Subcutaneous adipose tissue (tissue), 3 donors: ENCODE results near the gene BMP7.

- PRO-cap: no peak
- RAMPAGE, long total RNA, 3 experiments: no peak in any of the 3 experiments
Observed at GRCh38 chr20:53589468-53590118, 4.0 kb downstream of the ZNF217 start.

DNA sequence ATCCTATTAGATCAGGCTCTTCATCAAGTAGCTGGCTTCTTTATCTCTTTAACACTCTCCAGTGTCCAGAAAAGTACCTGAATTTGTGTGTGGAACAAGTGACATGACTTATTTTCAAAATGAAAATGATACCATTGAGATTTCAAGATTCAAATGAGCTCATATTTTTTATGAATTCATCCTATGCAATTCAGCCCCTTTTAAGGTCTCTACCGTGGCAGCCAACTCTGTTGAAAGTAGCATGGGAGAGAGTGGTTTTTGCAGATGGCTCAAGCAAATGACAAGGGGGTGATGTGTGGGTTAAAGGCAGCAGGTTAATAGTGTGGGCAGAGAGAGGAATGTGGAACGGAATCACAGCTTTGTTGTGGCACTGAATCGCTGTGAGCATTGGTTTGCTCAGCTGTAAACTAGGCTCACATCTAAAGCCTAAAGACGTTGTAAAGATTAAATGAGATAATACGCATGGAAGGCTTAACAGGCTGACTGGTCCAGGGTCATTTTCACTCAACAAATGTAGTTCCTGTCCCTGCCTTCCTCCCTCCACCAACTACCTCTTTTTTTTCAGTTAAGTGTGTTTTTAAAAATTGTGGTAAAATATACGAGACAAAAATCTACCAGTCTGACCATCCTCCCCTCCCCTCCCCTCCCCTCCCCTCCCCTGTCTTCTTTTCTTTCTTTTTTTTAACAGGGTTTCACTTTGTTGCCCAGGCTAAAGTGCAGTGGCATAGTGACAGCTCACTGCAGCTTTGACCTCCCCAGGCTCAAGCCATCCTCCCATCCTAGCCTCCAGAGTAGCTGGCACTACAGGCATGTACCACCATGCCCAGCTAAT, 114.7 kb upstream of the ZNF217 start:
- PRO-cap: no peak
- RAMPAGE, long total RNA, 3 experiments: no peak in any of the 3 experiments

DNA sequence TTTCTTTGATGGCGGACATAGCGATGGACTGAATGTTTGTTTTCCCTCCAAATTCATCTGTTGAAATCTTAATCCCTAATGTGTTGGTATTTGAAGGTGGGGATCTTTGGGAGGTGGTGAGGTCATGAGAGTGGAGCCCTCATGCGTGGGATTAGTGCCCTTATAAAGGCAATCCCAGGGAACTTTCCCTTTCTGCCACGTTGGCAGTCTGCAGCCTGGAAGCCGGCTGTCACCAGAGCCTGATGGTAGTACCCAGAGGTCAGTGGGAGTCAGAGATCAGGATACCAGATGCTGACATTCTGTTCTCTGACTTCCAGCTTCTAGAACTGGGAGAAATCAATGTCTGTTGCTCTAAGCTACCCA, 173.5 kb upstream of the ZNF217 start:
- PRO-cap: no peak
- RAMPAGE, long total RNA, 3 experiments: no peak in any of the 3 experiments

DNA sequence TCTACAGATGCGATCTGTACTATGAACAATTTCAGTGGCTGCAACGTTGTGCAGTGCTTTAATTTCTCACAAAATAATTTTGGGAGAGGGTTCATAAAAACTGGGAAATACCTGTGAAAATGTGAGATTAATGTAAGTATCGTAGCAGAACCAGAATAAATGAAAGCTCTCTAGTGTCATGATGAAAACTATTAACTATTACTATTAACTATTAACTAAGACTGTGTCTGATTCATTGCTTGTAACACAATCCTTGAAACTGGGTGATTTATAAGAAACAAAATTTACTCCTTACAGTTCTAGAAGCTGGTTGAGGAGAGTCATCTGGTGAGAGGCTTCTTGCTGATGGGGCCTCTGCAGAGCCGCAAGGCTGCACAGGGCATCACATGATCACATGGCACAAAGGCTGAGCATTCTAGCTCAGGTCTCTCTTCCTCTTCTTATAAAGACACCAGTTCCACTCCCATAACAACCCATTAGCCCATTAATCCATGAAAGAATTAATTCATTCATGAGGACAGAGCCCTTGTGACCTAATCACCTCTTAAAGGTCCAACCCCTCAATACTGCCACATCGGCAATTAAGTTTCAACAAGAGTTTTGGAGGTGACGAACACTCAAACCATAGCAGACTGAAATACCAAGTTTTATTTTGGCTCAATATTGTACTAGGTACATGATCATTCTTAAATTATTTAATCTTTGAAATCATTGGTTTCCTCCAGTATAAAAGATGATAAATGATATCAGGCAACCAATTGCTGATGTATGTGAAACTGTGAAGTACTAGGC, 233.4 kb upstream of the ZNF217 start:
- PRO-cap: no peak
- RAMPAGE, long total RNA, 3 experiments: no peak in any of the 3 experiments

DNA sequence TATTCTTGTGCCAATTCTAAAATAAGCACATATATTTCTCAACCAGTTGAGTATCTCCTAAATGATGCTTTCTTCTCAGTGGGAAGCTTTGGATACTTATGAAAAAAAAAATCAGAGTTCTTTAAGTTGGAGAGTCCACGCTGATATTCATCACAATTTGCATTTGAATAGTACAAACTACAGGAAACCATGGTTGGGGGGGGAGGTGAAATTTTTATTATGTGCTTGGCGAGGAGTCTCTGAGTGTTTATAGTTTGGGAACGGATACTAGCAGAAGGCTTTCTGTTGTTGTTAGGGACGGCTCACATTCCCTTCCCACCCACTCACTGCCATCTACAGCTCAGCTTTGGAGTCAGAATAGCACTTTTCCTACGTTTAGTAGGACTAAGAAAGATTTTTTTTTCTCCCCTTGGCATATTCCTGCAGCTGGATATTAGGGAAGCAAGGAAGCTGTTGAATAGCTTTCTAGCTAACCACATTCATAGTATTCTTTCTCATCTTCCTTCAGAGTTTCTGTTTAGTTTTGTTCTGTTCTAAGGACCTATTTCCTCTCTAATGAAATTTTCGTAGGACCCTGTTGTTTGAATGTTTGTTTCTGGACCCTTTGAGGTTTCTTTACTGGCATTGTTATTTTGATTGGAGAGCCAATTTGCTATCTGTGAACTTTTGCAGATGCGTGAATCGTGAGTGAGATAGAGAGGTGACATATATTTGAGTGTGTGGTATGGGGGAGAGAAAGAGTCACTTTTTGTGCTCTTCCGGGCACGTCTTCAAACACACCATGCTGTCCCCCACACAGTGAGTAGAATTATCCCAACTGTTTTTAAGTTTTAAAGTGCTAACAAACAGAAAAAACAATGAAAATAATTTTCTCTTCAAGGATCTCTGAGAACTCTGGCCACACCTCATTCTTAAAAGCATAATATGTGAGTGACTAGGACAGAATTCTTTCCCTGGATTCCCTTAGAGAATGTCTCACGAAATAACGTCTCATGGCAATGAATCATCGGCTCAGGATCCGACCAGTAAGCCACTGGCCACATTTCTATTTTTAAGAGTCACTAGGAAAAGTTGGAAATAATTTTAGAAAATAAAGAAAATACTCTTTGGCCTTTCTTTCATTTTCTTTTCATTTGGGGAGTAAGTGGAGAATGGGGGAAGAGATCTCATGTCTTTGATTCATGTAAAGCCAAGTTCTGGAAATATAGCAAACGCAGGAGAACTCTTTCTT, 235.4 kb upstream of the ZNF217 start:
- PRO-cap: bidirectional peak, plus-strand start at position 277 of the sequence, minus-strand start at position 241 of the sequence; bidirectional peak, plus-strand start at position 1,014 of the sequence, minus-strand start at position 913 of the sequence
- RAMPAGE, long total RNA, 3 experiments: no peak in any of the 3 experiments

GRCh38 chr20:53835409-53836082, 234.8 kb downstream of the BCAS1 start:
- PRO-cap: no peak
- RAMPAGE, long total RNA, 3 experiments: no peak in any of the 3 experiments

- PRO-cap: no peak
- RAMPAGE, long total RNA, 3 experiments: no peak in any of the 3 experiments
Observed at GRCh38 chr20:53899396-53900117, 170.8 kb downstream of the BCAS1 start.

GRCh38 chr20:53921288-53921985, 149.0 kb downstream of the BCAS1 start:
- PRO-cap: unidirectional peak, plus-strand start at chr20:53921750
- RAMPAGE, long total RNA, 3 experiments: no peak in any of the 3 experiments

- PRO-cap: no peak
- RAMPAGE, long total RNA, 3 experiments: no peak in any of the 3 experiments
Observed at GRCh38 chr20:53939342-53939868, 131.0 kb downstream of the BCAS1 start.

DNA sequence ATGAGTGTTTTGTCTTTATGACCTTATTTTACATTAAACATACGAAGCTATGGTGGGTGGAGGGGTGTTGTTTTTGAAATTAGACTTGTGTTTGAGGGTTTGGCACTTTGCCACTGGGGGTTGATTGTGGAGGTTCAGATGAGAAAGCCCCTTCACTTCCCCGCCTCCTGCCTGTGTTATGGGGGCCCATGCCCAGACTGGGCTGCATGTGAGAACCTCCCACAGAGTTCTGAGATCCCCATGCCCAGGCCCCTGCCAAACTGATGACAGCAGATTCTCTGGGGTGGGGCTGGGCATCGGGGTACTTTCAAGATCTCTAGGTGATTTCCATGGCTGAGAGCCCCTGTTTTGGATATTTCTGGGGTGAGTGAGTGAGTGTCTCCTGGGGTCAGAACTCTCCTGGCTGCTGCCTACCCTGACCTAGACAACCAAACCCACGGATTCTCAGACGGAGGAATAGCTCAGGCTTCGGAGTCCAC, 6.4 kb downstream of the BCAS1 start:
- PRO-cap: no peak
- RAMPAGE, long total RNA, 3 experiments: no peak in any of the 3 experiments

- PRO-cap: no peak
- RAMPAGE, long total RNA, 3 experiments: no peak in any of the 3 experiments
Observed at GRCh38 chr20:54195510-54196215, 12.2 kb upstream of the PFDN4 start.

DNA sequence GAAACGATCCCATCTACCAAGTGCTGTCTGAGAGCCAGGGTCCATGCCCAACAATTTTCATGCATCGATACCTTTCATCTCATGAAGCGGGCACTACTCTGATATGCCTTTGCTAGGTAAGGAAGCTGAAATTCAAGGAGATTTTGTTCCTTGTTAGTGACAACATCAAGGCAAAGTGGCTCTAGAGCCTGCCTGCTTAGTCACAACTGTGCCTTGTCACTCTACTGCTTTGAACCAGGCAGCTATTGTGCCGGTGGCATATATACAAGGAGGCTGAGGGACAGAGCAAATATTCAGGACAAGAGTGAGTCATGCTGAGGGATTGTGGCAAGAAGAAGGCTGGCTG, 59.4 kb downstream of the PFDN4 start:
- PRO-cap: no peak
- RAMPAGE, long total RNA, 3 experiments: no peak in any of the 3 experiments

GRCh38 chr20:55947991-55948376, 57.3 kb downstream of the CBLN4 start:
- PRO-cap: no peak
- RAMPAGE, long total RNA, 3 experiments: no peak in any of the 3 experiments

DNA sequence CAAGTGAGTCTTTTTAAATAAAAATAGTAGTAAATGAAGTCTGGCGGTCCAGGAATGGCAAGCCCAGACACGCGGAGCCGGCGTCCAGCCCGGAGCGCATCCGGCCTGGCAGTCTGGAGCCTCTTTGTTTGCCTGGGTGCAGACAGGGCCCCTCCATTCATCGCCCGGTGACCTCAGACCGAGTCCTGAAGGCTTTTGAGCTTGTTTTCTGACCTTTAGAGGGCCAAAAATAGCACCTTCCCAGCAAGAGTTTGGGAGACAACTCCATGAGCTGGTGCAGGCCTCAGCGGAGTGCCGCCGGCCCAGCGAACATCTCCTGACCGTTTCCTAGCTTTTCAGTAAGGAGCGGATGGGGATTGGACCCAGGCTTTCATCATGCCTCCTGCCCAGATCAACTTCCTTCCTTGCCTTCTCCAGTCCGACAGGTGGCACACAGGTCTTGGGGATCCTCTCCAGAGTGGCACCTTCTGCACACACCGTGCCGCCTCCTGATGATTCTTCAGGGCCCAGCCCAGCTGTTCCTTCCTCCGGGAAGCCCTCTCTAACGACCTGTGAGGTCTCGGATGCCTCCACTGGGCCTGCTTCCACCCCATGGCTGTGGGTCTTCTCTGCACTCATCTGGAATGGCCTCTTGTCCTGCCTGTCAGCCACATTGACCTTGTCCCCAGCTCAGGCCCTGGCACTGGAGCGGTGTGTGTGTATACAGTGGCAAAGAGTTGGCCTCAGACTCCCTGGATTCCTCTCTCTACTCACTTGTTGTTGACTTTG, 1.2 kb downstream of the FAM210B start:
- PRO-cap: no peak
- RAMPAGE, long total RNA, 3 experiments: no peak in any of the 3 experiments

DNA sequence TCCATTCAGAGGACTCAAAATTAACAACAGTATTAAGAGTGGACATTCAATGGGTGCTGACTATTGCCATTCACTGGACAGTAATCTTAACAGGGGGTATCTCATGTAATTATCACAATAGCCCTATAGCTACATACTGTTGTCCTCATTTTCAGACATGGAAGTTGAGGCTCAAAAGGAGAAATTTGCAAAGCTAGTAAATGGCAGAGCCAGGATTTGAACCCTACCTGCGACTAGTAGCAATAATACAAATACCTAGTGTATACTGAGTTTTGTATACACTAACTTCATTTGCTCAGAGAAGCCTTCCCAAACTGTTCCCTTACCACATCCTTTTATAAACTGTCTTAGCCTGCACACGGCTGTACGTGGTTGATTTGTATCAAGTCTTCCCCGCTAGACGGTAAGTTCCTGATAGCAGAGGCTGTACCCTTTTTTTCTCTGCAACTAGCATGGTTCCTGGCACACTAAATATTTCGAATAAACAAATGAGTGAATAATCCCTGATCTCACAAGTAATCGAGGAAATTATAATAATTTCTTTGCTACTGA, 536 bp downstream of the RTF2 start:
- PRO-cap: no peak
- RAMPAGE, long total RNA, 3 experiments: no peak in any of the 3 experiments

- PRO-cap: no peak
- RAMPAGE, long total RNA, 3 experiments: no peak in any of the 3 experiments
Observed at GRCh38 chr20:56558868-56559423, 25.9 kb downstream of the FAM209B start.

DNA sequence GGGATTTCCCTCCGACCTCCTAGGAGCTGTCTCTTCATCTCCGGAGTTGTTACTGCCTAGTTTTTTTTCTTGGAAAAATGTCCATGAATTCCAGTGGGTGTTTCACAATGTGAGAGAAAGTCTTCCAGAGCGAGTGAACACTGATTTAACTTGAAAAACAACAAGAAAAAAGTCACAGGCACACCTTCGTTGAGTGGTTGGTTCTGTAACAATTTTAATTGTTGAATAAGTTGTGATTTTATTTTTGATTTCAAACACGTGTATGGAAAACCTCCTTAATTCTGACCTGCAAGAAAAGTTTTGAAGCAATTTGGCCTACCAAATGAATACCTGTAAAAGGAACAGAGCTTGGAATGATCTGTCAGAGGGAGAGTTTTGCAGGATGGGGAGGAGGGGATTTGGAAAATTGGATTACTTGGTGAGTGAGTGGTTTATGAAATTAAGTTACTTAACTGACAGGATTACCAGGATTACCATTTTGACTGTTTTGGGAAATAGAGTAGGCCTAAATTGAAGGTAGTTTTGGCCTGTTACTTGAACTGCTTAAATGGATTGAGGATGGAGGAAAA, 3.0 kb downstream of the TFAP2C start:
- PRO-cap: no peak
- RAMPAGE, long total RNA, 3 experiments: no peak in any of the 3 experiments

GRCh38 chr20:57043095-57043508, 223.3 kb downstream of the BMP7 start:
- PRO-cap: no peak
- RAMPAGE, long total RNA, 3 experiments: no peak in any of the 3 experiments

DNA sequence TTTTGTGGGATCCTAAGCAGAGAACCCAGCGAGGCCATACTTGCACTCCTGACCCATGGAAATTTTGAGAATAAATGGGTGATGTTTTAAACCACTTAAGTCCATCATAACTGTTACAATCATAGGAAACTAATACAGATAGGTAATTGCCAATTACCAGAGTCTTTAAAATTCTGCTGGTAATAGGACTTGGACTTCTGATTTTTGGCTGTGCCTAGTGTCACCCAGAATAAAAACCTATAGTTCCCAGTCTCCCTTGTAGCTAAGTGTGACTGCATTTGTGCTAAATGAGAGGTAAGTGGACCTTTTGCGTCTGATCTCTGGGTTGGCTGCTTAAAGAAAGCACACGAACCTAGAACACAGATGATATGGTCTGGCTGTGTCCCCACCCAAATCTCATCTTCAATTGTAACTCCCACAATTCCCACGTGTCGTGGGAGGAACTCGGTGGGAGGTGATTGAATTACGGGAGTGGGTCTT, 102.9 kb downstream of the BMP7 start:
- PRO-cap: no peak
- RAMPAGE, long total RNA, 3 experiments: no peak in any of the 3 experiments

GRCh38 chr20:57266552-57267182, at the start of gene BMP7:
TSS of gene BMP7 (minus strand) at chr20:57266641.
- PRO-cap: unidirectional peak, minus-strand start at chr20:57266974
- RAMPAGE, long total RNA, 3 experiments: no peak in any of the 3 experiments